Measurements from ENCODE around the gene LIPF.

DNA sequence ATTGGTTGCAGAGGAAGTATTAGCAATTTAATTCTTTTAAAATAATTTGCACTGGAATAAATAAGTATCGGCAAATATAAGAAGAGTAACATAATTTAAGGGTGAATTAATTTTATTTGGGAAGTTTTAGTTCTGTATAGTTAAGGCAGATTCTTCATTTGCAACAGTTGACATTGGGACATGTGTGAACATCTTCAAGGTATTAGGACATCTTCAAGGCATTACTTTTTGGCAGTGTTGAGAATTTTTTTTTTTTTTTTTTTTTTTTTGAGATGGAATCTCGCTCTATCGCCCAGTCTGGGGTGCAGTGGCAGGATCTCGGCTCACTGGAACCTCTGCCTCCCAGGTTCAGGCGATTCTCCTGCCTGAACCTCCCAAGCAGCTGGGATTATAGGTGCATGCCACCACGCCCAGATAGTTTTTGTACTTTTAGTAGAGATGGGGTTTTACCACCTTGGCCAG is 5.6 kb downstream of the PTEN start:
- PRO-cap: no peak

DNA sequence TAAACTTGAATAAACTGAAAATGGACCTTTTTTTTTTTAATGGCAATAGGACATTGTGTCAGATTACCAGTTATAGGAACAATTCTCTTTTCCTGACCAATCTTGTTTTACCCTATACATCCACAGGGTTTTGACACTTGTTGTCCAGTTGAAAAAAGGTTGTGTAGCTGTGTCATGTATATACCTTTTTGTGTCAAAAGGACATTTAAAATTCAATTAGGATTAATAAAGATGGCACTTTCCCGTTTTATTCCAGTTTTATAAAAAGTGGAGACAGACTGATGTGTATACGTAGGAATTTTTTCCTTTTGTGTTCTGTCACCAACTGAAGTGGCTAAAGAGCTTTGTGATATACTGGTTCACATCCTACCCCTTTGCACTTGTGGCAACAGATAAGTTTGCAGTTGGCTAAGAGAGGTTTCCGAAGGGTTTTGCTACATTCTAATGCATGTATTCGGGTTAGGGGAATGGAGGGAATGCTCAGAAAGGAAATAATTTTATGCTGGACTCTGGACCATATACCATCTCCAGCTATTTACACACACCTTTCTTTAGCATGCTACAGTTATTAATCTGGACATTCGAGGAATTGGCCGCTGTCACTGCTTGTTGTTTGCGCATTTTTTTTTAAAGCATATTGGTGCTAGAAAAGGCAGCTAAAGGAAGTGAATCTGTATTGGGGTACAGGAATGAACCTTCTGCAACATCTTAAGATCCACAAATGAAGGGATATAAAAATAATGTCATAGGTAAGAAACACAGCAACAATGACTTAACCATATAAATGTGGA is 102.3 kb downstream of the PTEN start:
- PRO-cap: no peak

GRCh38 chr10:88097373-88098144 is 234.1 kb downstream of the PTEN start:
- PRO-cap: no peak

DNA sequence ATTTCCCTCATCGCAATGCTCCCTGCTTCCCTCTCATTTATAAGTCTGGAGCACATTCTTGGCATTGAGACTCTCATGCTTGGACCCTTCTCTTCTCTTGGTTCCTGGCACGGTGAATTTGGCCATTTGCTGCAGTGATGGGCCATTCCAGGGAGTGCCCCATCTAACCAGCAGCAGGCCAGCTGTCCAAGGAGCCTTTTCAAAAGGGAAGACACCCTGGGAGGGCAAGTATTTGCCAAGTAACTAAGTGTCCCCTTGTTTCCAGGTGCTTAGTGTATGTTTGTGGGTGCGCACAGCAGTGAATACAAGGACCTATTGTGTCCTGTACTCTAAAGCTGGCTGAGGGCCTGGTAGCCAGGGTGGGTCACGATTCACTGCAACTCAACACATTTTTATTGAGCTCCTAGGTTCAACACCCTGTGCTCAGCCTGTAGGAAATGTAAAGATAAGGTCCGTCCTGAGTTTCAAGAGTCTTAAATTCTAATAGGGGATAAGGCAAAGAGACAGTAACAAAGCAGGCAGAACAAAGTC is 348.8 kb downstream of the RNLS start:
- PRO-cap: no peak

GRCh38 chr10:88386931-88387603 is 196.1 kb downstream of the RNLS start:
- PRO-cap: bidirectional peak, plus-strand start at chr10:88387448, minus-strand start at chr10:88387302

- PRO-cap: no peak
These were observed 13.0 kb upstream of the LIPF start for GRCh38 chr10:88651202-88651659.

DNA sequence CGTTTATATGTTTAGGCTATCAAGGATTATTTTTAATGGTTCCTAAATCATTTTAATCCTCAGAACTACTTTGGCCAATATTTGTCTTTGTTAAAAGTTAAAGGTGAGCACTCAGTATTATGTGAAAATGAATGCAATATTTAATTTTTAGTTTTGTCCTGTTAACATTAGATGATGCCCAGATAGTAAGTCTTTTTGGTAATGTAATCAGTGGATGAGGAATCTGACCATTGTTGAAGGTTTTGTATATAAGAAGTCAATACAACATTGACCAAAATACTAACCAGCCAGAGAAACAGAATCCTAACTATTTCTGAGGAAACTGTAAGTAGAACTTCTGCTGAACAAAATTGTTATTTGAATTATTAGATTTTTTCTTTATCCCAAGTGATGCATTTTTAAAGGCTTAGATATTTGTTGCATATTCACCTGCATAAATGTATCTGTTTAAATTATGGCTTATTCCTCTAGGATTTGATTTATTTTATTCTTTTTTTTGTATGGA is at the start of gene LIPF:
Gene LIPF (plus strand): TSS at position 275 of the 505 bp plus-strand sequence.
- PRO-cap: no peak

DNA sequence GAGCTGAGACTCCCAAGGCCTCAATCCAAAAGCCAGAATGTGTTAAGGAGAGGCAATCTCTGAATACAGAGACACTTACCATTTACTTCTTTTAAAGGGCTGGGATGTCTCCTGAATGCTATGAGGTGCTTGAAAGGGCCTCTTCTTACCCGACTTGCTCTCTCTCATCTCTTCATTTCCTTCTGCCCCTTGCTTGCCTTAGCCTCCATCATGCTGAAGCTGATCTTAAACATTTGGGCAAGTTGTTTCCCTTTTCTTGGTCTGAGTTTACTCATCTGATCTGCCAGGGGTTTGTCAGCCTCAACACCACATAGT is 10.0 kb upstream of the LIPM start:
- PRO-cap: no peak

DNA sequence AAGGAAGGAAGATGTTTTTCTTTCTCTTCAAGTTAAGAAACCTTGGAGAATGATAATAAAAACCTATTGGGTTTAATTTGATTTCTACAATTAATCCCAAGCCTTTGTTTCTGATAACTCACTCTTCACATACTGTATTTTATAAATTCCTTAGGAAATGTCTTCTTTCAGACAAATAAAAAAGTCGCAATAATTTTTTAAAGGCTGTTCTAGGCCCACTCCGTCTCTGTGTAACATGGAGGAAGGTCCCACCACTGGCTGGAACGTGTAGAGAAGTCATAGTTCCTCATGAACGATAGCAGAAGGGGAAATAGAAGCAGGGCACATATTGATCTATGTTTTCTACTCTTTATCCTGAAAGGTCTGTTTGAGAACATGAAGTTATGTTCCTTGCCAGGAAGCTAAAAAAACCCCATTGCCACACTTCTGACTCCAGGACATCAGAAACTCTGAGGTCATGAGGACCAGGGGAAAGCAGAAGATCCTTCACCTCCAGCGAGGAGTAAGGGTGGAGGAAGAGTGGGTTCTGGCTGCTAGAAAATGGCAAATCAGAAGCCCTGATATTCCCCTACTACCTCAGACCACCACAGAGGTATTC is 10.8 kb downstream of the ANKRD22 start:
- PRO-cap: no peak

- PRO-cap: no peak
These were observed 19.5 kb downstream of the ACTA2 start for GRCh38 chr10:88932877-88933725.

DNA sequence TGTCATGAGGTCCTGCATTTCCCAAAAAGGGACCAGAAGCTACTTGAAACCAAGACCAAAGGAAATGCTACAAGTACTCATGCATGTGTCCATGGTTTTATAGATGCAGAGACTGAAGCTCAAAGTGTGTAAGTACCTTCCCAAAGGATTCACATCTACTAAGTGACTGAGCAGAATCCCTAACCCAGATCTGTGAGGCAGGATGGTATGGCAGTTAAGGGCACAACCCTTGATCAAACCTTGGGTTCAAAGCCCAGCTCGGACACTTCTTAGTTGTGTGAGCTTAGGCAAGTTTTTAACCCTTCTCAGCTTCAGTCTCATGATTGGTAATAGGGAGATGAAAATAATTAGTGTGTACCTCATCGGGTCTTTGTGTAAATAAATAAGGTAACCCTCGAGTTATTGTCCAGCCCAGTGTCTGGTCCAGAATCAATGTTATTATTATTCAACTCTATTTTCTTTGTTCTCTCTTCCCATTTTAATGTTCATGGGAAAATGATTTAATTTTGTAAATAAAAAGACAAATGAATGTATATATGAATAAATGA is 8.6 kb downstream of the ACTA2 start:
- PRO-cap: no peak

GRCh38 chr10:88947132-88947548 is 5.4 kb downstream of the ACTA2 start:
- PRO-cap: no peak

- PRO-cap: bidirectional peak, plus-strand start at chr10:88991262, minus-strand start at chr10:88991197; bidirectional peak, plus-strand start at chr10:88991431, minus-strand start at chr10:88991322
These were observed 545 bp downstream of the FAS start for GRCh38 chr10:88991079-88991607.

GRCh38 chr10:89086409-89087344 is 96.1 kb downstream of the FAS start:
- PRO-cap: no peak

DNA sequence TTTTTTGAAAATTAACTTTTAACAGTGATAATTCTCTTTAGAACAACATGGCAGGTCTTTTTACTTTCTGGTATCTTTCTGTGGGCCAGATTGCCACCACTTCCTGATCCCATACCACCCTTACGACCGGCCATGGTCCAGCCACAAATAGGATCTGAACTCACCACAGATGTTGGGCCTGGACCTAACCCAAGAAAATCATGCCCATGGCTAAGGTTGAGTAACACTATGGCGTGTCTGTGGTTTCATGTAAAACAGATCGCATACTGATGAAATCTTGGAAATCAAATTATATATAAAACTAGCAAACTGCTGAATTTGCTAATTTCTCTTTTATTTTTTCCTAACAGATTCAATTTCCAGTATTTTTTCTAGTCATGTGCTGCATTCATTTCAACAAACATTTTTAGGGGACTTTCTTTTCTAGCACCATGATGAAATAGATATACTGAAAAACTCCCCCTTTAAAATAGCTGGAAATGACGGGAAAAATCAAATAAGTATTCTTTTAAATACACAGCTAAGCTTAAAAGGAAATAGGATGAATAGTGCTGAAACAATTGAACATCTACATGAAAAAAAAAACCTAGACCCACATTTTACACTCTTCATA is 77.1 kb downstream of the CH25H start:
- PRO-cap: no peak

- PRO-cap: no peak
These were observed 17.7 kb upstream of the CH25H start for GRCh38 chr10:89224566-89225545.

DNA sequence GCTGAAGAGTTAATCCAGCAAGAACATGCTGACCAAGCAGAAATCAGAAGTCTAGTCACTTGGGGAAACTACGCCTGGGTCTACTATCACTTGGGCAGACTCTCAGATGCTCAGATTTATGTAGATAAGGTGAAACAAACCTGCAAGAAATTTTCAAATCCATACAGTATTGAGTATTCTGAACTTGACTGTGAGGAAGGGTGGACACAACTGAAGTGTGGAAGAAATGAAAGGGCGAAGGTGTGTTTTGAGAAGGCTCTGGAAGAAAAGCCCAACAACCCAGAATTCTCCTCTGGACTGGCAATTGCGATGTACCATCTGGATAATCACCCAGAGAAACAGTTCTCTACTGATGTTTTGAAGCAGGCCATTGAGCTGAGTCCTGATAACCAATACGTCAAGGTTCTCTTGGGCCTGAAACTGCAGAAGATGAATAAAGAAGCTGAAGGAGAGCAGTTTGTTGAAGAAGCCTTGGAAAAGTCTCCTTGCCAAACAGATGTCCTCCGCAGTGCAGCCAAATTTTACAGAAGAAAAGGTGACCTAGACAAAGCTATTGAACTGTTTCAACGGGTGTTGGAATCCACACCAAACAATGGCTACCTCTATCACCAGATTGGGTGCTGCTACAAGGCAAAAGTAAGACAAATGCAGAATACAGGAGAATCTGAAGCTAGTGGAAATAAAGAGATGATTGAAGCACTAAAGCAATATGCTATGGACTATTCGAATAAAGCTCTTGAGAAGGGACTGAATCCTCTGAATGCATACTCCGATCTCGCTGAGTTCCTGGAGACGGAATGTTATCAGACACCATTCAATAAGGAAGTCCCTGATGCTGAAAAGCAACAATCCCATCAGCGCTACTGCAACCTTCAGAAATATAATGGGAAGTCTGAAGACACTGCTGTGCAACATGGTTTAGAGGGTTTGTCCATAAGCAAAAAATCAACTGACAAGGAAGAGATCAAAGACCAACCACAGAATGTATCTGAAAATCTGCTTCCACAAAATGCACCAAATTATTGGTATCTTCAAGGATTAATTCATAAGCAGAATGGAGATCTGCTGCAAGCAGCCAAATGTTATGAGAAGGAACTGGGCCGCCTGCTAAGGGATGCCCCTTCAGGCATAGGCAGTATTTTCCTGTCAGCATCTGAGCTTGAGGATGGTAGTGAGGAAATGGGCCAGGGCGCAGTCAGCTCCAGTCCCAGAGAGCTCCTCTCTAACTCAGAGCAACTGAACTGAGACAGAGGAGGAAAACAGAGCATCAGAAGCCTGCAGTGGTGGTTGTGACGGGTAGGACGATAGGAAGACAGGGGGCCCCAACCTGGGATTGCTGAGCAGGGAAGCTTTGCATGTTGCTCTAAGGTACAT is 11.6 kb downstream of the IFIT3 start:
- PRO-cap: no peak

DNA sequence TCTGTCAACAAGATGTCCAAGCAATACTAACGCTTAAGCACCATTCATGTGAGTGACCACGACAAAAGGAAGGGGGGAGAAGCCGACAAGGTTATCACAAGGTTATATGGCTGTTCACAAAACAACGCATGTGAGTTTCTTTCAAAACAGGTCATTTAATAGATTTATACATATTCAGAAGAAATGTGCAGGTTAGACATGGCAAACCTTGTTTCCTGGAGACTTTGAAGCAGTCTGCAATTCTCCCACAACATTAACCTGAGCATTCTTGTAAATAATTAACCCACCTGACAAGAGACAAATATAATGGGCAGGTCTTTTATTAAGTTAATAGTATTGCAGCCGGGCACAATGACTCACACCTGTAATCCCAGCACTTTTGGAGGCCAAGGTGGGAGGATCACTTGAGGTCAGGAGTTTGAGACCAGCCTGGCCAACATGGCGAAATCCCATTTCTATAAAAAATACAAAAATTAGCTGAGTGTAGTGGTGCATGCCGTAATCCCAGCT is 54.2 kb downstream of the IFIT5 start:
- PRO-cap: no peak

- PRO-cap: no peak
These were observed 59.2 kb downstream of the SLC16A12 start for GRCh38 chr10:89476206-89476649.

DNA sequence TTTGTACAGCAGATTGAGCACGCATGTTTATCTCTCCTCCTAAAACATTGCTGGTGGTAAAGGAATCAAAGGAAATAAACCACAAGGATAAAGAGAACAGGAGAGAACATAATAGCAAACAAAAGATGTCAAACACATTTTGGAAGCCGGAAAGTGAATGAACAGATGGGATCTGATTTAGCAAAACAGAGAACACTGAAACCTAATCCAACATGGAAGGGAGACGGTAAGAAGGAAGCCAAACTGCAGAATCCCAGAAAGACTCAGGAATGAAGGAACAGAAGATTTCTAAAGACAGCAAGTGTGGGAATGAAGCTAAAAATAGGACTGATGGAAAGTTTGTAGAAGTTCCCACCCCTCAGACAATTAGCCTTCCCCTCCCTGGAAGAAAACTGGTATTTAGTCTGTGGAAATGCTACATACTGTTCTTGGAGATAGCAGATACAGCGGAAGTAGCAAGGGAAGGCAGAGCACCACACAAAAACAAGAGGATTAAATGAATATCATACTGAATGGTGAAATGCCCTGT is 40.8 kb downstream of the SLC16A12 start:
- PRO-cap: no peak

Measured in anterior vena cava (tissue), 1 donor.